ENCODE data around the genes KAT5, YIF1A and DPP3.

GRCh38 chr11:65692522-65693063, 19.5 kb upstream of the KAT5 start:
- RRBS = no CpG with 5 or more reads among the region's 14 CpGs

GRCh38 chr11:65711799-65711972, 366 bp upstream of the KAT5 start:
- RRBS = no CpG with 5 or more reads among the region's 13 CpGs

DNA sequence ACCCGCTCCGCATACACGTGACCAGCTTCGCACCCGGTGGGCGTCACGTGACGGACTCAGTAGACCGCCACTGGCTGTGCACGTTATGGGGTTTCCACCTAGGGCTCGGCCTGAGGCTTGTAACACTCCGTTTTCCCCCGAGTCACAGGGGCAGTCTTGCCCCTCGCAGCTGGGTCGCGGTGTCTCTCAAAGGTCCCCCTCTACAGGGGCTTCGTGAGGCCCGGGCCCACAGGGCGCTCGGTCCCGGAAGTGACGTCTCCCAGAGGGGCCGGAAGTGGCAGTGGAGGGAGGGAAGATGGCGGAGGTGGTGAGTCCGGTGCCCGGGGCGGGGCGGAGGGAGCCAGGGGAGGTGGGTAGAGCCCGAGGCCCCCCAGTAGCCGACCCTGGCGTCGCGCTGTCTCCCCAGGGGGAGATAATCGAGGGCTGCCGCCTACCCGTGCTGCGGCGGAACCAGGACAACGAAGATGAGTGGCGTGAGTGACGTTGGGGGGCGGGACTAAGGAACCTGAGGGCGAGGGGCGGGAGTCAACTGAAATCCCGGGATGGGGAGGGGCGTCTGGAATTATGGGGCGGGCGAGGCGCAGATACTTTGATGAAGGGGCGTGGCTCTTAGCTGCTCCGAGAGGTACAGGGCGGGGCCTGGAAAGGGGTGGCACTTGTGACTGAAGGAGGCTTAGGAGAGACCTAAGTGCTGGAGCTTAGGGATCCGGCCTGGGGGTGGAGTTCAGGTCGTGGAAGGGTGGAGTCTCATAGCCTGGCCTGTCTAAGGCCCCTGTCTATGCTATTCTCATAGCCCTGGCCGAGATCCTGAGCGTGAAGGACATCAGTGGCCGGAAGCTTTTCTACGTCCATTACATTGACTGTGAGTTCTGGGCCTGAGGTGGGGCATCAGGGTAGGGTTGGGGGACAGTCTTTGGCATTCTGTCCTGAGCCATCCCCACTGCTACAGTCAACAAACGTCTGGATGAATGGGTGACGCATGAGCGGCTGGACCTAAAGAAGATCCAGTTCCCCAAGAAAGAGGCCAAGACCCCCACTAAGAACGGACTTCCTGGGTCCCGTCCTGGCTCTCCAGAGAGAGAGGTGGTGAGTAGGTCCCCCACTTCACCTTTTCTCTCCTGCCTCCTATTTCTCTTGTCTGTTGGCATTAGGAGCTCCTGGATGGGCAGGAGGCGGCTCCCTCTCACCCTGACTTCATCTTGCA, at the start of gene KAT5:
KAT5 (plus strand) TSS at position 280 of the 1,204 bp plus-strand sequence.
- RRBS = 0% methylated on average over 5 of the region's 64 CpGs

DNA sequence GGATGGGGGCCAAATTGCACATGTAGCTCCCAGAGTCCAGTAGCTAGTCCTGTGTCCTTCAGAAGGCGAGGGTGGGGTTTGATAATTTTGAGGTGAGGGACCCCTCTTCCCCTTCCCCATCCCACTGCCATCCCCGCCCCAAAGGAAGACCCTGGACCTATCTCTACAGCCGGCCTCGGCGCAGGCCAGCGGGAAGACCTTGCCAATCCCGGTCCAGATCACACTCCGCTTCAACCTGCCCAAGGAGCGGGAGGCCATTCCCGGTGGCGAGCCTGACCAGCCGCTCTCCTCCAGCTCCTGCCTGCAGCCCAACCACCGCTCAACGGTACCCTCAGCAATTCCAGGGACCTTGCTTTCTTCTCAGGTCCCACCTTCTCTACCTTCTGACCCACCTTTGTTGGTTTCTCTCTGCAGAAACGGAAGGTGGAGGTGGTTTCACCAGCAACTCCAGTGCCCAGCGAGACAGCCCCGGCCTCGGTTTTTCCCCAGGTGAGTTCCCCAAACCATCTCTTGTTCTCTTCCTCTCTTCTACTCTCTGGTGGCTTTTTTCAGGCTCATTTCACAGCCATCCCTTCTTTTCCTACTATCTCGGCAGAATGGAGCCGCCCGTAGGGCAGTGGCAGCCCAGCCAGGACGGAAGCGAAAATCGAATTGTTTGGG, 1.3 kb downstream of the KAT5 start:
- RRBS = 89% methylated on average over 8 of the region's 24 CpGs

GRCh38 chr11:65864303-65865534, 4.5 kb downstream of the MUS81 start:
- RRBS = no CpG with 5 or more reads among the region's 25 CpGs

- RRBS = 0% methylated on average over 7 of the region's 60 CpGs
Measured at GRCh38 chr11:65873309-65874294, 1.0 kb upstream of the EFEMP2 start.

DNA sequence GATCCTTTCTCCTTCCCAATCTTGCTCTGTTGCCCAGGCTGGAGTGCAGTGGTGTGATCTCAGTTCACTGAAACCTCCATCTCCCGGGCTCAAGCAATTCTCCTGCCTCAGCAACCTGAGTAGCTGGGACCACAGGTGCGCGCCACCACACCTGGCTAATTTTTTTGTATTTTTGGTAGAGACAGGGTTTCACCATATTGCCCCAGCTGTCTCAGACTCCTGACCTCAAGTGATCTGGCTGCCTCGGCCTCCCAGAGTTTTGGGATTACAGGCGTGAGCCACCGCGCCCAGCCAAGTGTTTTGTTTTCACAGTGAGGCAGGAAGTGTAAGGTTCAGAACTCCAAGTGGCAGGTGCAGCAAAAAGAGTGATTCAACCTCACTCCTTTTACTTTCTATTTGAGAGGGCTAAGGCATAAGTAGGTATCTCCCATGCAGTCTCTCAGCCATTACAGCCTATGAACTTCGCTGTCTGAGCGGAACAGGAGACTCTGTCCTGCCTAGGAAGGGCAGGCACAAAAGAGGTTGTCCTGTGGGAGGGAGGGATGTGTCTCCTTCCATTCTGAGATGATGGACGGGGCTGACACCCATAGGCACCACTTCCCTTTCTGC, 4.9 kb upstream of the SART1 start:
- RRBS = no CpG with 5 or more reads among the region's 10 CpGs

DNA sequence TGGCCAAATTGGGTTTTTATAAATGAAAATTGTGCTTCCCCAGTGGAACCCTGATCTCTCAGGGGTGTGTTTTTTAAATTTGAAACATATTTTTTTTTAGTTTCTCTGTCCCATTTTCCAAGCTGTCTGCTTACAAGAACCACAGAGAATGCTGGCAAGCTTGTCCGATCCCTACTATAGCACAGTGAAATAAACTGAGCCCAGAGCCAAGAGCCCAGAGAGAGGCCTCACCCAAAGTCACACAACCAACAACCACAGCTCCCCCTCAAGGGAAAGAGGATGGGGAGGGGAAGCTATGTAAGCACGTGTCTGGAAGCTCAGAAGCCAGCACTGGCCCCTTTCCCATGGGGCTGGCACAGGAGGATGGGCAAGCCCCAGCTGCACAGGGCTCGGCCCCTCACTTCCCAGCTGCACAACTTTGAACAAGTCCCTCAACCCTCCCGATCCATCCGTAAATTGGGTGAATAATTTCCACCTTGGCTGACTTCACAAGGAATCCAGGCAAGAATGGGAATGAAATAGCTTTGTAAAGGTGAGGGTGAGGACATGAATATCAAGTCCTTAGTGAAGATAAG, 3.2 kb upstream of the SART1 start:
- RRBS = no CpG with 5 or more reads among the region's 5 CpGs

DNA sequence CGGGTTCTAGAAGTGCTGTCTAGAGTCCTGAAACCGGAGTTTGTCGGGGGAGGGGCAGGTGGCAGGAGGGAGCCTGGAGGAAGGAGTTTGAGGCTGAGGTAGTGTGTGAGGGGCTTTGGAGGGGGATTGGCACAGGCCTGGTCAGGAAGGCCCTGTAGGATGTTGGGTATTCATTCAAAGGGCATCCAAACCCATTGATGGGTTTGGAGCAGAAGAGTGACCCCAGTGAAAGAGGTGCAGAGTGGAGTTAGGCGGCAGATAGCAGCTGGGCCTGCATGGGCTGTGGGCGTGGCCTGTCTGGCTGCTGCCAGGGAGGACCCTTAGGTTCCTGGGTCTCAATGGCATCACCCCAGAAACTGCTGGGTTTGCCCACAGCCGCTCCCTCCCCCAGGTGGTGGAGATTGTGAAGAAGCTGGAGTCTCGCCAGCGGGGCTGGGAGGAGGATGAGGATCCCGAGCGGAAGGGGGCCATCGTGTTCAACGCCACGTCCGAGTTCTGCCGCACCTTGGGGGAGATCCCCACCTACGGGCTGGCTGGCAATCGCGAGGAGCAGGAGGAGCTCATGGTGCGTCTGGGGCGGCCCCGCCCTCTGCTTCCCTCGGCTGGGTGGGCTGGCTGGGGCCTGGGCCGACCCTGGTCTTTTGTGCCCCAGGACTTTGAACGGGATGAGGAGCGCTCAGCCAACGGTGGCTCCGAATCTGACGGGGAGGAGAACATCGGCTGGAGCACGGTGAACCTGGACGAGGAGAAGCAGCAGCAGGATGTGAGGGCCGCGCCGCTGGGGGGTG, 14.7 kb downstream of the SART1 start:
- RRBS = no CpG with 5 or more reads among the region's 34 CpGs

DNA sequence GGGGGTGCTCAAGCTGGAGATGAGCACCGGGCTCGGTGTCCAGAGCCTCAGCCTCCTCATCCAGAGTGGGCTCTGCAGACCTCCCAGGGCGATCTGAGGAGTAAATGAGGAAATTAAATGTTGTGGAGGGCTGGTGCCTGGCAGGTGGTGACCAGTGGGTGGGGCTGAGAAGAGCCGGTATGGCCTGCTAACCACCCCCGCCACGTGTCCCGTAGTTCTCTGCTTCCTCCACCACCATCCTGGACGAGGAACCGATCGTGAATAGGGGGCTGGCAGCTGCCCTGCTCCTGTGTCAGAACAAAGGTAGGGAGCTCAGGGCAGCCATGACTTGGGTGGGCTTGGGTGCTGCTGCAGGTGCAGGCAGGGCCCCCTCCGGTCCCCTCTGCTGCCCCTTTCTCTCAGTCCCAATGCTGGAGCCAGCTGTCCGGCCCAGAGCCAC, 15.3 kb downstream of the SART1 start:
- RRBS = 80% methylated on average over 2 of the region's 12 CpGs

DNA sequence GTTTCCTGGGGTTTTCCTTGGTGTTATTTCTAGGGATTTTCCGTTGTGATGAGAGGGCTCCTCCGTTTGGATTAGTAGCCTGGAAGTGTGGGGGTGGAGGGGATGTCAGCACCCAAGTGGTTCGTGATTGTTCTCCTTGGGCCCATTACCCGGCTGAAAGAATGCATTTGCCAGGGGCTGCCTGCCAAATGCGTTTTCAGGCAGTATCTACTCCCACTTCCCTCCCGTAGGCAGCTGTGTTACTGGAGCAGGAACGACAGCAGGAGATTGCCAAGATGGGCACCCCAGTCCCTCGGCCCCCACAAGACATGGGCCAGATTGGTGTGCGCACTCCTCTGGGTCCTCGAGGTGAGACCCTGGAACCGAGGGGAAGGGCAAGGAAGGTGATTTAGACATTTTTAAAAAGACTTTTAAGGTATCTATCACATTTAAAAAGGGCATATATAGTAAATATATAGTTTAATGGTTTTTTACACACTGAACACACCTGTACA, 4.5 kb downstream of the SF3B2 start:
- RRBS = no CpG with 5 or more reads among the region's 11 CpGs

DNA sequence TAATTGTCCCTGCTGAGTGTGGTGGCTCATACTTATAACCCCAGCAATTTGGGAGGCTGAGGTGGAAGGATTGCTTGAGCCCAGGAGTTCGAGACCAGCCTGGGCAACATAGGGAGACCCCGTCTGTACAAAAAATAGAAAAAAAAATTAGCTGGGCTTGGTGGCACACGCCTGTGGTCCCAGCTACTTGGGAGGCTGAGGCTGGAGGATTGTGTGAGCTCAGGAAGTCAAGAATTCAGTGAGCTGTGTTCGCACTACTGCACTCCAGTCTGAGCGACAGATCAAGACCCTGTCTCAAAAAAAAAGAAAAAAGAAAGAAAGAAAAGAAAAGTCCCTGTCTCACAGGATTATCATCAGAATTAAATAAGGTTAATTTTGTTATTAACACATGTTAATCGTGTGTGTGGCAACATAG, 10.9 kb downstream of the PACS1 start:
- RRBS = no CpG with 5 or more reads among the region's 6 CpGs

GRCh38 chr11:66111978-66112318, 41.9 kb downstream of the PACS1 start:
- RRBS = no CpG with 5 or more reads among the region's 5 CpGs

DNA sequence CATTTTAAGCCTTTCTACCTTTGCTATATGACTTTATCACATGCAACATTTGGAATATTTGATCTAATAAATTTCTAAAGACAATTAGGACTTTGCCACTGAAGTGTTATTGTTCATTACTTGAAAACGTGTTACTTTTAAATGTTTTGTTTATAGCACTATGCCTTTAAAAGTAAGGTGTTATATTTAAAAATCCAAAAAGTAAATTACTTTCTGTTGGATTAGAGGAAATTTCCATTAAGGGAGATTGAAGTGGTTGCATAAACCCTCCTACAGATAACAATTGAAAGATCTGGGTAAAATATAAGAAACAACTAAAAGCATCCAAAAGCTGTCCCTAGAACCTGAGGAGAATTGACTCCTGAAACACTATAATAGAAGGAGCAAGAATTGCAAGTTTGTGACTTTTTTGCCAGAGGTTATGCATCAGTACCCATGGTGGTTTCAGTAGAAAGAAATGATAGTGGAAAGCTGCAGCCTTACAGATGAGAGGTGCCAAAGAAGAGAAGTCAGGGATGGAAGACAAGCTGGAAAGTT, 80.5 kb downstream of the PACS1 start:
- RRBS = no CpG with 5 or more reads among the region's 1 CpG

- RRBS = no CpG with 5 or more reads among the region's 13 CpGs
Measured at GRCh38 chr11:66283318-66283984, 5.5 kb downstream of the CNIH2 start.

GRCh38 chr11:66288513-66289519, at the start of gene YIF1A:
Gene YIF1A (minus strand): TSS chr11:66289143.
- RRBS = under 1% methylated on average over 17 of the region's 88 CpGs

DNA sequence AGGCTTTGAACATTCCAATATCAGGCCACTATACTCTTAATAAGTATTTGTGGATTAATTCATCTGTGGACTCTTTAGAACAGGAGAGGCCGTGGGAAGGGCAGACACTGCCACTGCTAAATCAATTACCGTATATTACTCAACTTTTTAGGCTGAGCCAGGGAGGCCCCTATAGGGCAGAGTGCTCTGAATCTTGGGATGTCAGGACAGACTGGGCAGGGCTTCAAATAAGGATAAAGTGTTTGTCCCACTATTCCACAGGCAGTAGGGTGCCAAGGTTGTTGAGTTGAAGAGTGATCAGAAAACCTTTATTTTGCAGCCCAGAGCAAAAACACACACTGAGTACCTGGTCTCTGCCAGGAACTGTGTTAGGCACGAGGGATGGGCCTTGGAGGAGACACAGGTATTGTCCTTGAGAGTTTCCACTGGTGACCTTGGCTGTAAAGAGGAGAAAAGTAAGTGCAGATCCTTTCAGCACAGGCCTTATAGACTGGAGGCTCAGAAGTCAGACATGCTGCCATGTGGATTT, 1.7 kb upstream of the B4GAT1 start:
- RRBS = no CpG with 5 or more reads among the region's 3 CpGs

DNA sequence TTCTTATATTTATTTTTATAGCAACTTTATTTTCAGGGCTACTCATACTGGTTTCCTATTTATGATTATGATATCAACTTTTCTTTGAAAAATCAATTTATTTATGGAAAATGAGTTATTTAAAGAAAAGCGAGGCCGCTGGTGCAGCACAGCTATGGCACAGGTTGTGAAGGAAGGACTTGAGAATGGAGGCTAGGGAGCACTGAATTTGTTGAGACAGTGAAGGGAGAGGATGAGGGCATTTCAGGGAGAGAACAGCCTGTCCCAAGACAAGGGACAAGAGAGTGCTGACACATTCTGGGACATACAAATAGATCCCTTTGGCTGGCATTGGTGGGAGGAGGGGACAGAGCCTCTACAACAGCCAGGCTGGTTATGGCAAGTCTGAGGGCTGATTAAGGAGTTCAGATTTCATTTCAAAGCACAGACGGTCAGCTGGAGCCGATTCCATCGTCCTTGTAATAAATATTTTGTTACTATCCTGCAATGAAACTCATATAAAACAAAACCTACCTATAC, 1.7 kb upstream of the SLC29A2 start:
- RRBS = no CpG with 5 or more reads among the region's 5 CpGs

GRCh38 chr11:66386012-66386700, 14.6 kb upstream of the SLC29A2 start:
- RRBS = no CpG with 5 or more reads among the region's 19 CpGs

DNA sequence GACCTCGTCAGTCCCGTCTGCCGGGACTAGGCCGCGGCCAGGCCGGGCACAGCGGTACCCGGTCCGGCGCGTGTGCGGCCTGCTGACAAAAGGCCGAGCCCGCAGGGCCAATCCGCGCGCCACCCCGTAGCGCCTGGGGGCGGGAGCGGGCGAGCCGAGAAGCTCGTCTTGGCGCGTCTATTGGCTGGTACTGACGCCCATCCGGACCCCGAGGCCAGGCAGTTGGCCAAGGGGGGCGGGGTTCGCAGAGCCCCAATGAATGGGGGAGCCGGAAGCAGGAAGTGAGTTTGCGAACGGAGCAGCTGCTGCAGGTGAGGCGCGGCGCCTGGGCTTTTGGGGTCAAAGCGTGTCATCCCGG, at the start of gene DPP3:
DPP3 (plus strand) TSS at position 280 of the 358 bp plus-strand sequence.
- RRBS = under 1% methylated on average over 10 of the region's 39 CpGs

Measured in epithelial cell of prostate (primary cell).